Metastatic Lung Carcinoma in the Adrenal Gland (tissue), 1 donor: ENCODE results near the gene SPATA9.

- PRO-cap = no peak
Observed at GRCh38 chr5:90866801-90867392, 308.3 kb downstream of the ADGRV1 start.

DNA sequence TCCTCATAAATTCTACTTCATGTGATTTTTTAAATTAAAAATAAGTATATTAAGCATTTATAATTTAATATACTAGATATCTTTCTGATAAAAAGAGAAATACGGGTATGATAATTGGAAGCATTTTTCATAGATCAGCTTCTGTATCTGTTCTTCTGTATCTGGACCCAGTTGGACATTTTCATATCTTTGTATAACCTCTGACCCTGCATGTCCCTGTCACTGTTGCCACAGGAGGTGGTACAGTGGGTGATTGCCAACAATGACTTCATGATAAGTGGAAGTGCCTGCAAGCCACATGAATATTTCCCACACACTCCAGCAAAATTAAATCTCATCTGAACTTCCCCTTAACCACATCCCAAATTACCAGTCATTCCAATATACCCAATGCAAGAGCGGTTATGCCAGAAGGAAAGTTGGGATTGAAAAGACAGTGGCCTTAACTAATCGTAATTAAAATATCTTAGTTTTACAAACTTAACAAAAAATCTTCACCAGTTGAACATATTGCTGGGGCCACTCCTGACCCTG is 376.4 kb downstream of the ARRDC3 start:
- PRO-cap = no peak

DNA sequence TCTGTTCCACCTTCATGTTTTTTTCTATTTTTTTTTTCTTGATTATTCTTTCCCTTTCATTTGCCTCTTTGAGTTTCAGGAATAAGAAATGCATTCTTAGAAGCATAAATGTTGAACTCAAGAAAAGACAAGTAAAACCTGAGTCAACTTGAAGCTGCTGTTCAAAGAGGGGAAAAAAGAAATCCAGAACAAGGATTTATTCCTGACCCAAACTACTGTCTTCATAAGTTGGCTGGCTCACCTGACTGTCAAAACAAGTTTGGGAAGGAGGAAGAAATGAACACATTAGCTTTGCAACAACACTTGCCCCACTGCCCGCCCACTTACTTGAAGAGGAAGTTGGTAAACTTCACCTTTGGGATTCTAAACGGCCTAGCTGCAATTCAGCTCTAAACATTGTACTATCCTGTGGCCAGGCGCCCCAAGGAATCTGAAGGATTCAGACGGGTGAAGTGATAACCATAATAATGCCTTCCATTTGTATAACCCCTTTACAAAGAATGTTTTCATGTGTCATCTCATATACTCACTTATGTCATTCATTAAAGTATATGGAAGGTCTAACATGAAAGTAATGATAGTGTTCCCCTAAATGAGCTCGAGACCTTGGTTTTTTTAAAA is 199.4 kb downstream of the ARRDC3 start:
- PRO-cap = no peak

GRCh38 chr5:91281391-91282031 is 101.6 kb downstream of the ARRDC3 start:
- PRO-cap = no peak

DNA sequence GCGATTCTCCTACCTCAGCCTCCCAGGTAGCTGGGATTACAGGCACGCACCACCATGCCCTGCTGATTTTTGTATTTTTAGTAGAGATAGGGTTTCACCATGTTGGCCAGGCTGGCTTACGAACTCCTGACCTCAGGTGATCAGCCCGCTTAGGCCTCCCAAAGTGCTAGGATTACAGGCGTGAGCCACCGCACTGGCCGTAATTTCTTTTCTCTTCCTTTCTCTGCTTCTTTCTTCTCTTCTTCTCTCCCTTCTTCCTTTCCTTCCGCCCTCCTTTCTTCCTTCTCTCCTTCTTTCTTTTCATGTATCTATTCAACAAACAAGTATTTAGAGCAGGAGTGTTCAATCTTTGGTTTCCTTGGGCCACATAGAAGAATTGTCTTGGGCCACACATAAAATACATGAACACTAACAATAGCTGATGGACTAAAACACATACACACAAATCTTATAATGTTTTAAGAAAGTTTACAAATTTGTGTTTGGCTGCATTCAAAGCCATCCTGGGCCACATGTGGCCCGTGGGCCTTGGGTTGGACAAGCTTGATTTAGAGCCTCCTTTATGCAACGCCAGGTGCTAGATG is 72.3 kb downstream of the ARRDC3 start:
- PRO-cap = no peak

- PRO-cap = no peak
Observed at GRCh38 chr5:91383865-91384135, 683 bp upstream of the ARRDC3 start.

DNA sequence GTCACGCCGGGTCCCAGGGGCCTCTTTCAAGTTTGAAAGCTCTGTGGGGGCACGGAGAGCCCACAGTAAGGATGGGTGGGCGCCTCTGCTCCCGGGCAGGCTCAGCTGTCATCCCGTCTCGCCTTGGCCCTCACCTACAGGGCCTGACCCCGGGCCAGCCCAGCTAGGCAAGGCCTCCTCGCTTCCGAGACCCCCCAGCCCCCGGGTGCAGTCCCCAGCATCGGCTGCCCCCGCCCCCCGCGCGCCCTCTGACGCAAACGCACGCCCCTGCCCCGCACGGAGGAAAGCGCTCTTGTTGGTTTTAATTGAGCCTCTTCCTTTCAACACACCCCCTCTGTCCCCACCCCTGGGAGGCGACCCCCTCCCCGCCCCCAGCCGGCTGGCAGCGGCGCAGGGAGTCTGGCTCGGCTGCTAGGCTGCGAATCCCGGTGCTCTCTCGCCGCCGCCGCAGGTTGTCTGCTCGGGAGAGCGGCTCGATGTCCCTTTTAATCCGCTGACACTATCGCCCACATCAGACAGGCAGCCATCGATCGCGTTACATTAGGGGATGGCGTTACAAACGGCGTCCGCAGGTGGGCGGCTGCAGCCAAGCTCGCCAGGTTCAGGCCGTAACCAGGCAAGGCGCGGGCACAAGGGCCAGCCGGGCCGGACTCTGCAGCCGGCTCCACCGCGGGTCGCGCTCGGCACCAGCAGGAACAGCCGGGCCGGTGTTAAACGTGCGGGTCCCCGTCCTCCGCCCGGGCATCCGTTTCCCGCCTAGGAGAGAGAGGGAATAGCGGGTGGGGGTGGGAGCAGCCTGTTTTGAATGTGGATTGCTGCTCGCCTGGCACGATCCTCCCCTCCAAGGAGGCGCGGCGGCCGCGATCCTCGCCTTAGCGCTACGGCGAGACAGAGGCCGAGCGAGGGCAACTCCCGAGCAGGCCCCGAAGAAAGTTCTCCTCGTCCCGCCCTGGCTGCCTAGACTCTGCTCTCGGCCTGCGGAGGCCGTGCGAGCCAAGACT is 3.3 kb upstream of the NR2F1 start:
- PRO-cap = no peak

DNA sequence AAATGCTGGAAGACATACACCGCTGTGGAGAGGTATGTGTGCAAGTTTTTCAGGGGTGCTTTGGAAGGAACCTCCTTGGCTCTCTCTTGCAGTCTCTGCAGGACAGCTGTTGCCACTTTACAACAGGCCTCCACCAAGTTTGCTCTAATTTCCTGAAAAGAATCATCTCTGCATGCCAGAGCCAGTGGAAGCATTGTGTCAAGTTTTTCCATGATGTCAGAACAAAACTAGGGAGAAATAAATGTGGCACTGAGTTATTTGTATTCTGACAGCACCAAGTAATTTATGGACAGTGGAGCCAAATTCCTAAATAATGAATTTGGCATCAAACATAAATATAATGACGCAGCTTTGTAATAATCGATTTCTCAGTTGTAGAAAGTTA is 146.9 kb downstream of the KIAA0825 start:
- PRO-cap = no peak

DNA sequence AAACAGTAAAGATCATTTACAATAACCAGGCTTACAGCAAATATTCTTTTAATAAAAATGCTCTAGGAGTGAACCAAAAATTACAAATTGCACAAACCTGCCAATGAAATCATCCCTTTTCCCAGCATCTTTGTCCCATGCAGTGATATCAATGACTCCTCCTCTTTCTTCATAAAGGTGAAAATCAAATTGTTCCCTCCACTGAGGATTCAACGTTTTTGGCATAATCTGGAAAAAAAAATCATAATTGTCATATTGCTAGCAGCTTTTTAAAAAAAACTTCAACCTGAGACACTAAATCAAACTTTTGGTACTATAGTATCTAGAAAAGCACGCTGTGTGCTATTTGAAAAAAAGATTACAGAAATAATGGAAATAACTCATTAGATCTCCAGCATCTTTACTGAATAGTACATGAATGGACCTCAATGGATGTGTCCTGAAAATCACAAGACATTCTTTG is 290.7 kb downstream of the SLF1 start:
- PRO-cap = no peak

DNA sequence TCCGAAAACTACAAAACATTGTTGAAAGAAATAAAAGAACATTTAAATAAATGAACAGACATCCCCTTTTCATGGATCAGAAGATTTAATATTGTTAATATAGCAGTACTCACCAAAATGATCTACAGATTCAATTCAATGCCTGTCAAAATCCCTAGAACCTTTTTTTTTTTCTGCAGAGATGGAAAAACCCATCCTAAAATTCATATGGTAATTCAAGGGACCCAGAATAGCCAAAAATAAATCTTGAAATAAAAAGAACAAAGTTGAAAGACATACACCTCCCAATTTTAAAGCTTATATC is 5.2 kb downstream of the ARSK start:
- PRO-cap = no peak

DNA sequence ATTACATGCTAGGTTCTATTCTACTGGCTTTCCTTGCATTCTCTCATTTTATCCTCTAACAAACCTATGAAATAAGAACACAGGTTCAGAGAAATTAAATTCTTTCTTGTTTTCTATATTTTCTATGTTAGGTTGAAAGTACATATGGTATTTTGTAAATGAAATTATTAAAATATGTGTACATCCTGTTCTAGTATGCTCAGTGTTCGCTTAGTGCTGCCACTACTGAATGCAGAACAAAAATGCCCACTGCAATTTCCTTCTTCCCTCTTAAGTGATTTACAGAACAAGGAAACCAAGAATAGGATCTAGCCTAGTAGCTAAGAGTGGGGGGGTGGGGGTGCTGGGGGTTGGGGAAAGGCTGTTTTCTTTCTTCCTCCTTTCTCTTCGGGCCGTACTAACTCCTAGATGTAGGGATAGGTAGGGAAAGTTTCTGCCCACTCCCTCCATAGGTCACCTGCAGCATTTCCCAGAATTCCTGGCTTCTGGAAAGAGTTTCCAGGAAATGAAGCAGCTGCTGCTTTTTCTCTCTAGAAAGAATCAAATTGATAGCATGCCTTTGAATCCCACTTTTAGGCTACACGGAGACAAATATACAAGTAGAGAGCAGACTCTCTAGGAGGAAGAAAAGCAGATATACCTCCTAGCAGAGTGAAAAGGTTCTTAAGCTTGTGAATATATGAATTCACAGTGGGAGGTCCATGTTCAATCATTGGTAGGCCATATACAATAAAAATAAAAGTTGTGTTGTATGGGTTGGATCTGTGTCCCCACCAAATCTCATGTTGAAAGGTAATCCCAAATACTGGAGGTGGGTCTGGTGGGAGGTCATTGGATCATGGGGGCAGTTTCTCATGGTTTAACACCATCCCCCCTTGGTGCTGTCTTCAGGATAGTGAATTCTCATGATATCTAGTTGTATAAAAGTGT is 15.5 kb downstream of the SPATA9 start:
- PRO-cap = no peak

DNA sequence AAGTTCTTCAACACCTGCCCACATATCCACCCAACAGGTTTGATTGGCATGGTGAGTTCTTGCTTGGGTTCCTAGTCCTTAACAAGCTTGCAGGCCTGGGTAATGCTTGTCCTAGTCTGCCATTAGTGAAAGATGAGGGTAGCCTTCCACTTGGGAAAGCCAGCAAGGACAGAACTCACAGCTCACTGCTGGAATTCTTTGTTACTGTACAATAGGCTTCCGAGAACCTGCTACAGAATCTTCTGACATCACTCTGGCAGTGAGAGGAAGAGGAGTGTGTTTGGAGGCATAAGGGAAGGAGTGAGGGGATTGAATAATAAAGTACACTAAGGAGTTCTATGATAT is at the start of gene SPATA9:
TSS of gene SPATA9 (minus strand) at position 187 of the 345 bp plus-strand sequence.
- PRO-cap = no peak

- PRO-cap = no peak
Observed at GRCh38 chr5:95729212-95729969, 1.7 kb upstream of the RHOBTB3 start.

DNA sequence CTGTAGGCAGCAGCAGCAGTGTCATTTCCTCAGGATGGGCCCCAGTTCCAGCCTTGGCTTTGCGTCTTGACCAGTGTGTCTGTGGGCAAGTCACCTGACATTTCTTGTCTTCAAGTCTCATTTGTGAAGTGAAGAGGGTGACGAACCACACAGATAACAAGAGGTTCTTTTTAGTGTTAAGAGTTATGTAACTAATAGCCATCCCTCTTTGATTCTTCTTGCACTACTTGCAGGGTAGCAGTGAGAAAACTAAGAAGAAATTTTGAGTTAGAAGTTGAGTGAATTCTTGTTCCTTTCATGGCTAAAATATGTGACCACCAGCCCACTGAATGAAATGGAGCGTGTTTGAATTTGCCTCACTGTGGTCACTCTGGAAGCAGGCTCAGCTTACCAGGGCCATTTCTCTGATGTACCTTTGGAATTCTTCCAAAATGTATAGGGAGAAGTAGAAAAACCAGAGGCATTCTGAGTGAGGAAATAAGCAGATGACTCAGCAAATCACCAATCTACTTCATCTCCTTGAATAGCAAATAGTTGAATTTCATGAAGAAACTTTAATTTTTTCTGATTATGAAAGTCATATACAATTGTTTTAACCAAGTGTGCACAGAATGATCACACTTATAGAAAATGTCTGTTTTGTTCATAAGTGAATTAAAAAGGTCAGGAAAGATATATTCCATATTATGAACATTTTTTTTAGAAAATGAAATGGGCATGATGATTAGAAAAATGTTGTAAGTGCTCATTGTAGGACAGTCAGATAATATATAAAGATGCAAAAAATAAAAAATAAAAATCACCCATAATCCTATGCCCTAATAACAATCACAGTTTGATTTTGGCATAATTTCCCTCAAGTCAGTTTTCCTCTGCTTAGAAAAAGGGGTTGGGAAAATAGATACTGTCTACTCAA is 42.6 kb downstream of the RHOBTB3 start:
- PRO-cap = no peak

GRCh38 chr5:95815789-95816118 is 6.8 kb downstream of the GLRX start:
- PRO-cap = no peak

- PRO-cap = no peak
Observed at GRCh38 chr5:95836440-95837326, 14.2 kb upstream of the GLRX start.

GRCh38 chr5:95847012-95847244 is 24.4 kb upstream of the GLRX start:
- PRO-cap = no peak

DNA sequence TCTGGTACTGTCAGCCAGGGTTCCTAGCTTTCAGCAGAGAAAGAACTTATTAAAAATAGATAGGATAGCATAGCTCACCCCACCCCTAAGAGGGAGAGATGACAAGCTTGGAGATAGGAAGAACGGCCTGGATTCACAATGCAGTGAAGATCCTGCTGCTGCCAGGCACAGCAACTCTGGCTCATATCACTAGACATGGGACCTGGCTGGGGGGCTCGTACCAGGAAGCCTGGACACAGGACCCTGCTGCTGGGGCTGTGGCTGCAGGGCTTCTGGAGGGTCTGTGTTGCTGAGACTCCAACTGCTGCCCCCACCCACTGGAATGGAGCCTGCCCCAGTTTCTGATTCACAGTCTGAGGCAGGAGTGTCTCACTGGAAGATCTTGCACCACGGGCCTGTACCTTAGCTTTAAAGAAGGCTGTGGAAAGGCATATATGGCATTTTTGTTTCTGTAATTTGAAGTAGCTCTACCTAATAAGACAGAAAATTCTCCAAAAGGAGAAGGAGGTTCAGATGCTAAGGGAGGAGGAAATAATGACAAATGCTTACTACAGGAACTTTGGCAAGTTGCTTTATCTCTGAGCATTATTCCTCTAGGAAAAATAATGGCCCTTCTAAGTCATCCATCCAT is 31.0 kb upstream of the GLRX start:
- PRO-cap = no peak

DNA sequence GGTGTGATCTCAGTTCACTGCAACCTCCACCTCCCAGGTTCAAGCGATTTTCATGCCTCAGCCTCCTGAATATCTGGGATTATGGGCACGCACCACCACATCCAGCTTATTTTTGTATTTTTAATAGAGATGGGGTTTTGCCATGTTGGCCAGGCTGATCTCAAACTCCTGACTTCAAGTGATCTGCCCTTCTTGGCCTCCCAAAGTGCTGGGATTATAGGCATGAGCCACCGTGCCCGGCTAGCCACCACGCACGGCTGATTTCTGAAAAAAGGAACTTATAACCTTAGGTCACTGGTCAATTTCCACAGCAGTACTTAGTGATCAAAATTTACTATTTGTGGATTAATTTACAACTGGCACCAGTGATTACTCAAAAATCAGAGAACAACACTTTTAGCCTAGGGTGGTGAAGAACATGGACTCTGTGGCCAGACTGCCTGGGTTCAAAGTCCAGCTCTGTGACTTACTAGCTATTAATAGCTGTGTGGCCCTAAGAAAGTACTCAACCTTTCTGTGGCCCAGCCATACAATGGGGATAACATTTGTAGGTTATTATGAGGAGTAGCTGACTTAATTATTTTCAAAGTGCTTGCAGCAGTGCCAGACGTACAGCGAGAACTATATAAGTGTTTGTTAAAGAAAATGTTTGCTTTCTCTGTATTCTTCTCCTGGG is 50.8 kb upstream of the GLRX start:
- PRO-cap = no peak

- PRO-cap = no peak
Observed at GRCh38 chr5:95928029-95928411, 33.6 kb downstream of the ELL2 start.